NCI-H460 (cell line): ENCODE measurements around a stretch of chr15.

RAMPAGE:
- cytosol, long total RNA, result no peak
- long total RNA, result no peak
- nucleus, long total RNA, result no peak
Measured at GRCh38 chr15:101464021-101464615, 25.4 kb downstream of the PCSK6 start.

GRCh38 chr15:101489001-101489178 is 617 bp downstream of the PCSK6 start:
RAMPAGE:
- cytosol, long total RNA, result no peak
- long total RNA, result no peak
- nucleus, long total RNA, result no peak

RAMPAGE:
- cytosol, long total RNA, result no peak
- long total RNA, result no peak
- nucleus, long total RNA, result no peak
Measured at GRCh38 chr15:101527912-101528881, 38.7 kb upstream of the PCSK6 start.

GRCh38 chr15:101610015-101610412 is 42.2 kb downstream of the TM2D3 start:
RAMPAGE:
- cytosol, long total RNA, result no peak
- long total RNA, result no peak
- nucleus, long total RNA, result no peak

DNA sequence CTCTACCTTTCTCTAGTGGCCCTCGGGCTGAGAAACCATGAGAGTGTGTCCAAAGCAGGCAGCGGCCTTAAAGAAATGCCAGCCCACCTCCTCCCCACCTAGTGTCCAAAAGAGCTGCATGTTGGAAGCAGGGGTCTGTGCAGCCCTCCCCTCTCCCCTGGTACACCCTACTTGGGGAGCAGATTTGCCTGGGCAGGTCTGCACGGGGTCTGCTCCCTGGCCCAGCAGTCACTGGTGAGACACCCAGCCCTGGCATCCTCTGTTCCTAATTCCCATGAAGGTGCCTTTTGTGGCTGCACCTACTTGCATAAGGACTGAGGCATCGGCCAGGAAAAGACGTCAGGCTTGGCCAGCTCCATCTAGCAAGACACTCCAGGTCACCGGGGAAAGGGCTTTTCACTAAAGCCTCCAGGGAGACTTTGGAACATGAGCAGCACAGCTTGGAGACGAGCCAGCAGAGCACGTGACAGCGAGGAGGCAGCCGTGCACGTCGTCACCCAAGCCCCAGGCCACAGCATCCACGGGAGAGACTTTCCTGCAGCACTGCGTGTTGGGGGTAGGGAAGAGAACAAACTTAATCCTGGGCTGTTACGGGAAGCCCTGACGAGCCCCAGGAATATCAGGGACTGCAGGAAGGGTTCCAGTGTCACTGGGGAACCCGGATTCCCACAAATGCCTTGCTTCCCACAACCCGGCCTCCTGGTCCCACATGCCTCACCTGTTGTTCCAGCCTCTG is 38.8 kb downstream of the TM2D3 start:
RAMPAGE:
- cytosol, long total RNA, result no peak
- long total RNA, result no peak
- nucleus, long total RNA, result no peak

RAMPAGE:
- cytosol, long total RNA, result no peak
- long total RNA, result no peak
- nucleus, long total RNA, result no peak
Measured at GRCh38 chr15:101723014-101723614, 1.2 kb downstream of the TARS3 start.

RAMPAGE:
- cytosol, long total RNA, result no peak
- long total RNA, result no peak
- nucleus, long total RNA, result no peak
Measured at GRCh38 chr15:101961878-101962469, 150.0 kb downstream of the OR4F15 start.